B cell (primary cell): Measurements from ENCODE around the gene NCOR1.

- PRO-cap = no peak
- CAGE, long polyA plus RNA = no peak
Observed at GRCh38 chr17:16027718-16028607, 28.3 kb downstream of the TTC19 start.

DNA sequence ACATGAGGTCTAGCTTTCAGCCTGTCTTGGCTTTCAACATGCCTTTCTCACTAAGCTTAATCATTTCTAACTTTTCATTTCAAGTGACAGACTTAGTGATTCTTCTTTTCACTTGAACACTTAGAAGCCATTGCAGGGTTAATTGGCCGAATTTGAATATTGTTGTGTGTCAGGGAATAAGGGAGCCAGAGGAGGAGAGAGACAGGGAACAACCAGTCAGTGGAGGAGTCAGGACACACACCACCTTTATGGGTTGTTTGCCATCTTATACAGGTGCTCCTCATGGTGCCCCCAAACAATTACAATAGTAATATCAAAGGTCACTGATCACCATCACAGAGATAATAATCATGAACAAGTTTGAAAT is 37.3 kb downstream of the TTC19 start:
- PRO-cap = no peak
- CAGE, long polyA plus RNA = no peak

GRCh38 chr17:16126004-16126368 is 89.3 kb downstream of the NCOR1 start:
- PRO-cap = no peak
- CAGE, long polyA plus RNA = no peak

DNA sequence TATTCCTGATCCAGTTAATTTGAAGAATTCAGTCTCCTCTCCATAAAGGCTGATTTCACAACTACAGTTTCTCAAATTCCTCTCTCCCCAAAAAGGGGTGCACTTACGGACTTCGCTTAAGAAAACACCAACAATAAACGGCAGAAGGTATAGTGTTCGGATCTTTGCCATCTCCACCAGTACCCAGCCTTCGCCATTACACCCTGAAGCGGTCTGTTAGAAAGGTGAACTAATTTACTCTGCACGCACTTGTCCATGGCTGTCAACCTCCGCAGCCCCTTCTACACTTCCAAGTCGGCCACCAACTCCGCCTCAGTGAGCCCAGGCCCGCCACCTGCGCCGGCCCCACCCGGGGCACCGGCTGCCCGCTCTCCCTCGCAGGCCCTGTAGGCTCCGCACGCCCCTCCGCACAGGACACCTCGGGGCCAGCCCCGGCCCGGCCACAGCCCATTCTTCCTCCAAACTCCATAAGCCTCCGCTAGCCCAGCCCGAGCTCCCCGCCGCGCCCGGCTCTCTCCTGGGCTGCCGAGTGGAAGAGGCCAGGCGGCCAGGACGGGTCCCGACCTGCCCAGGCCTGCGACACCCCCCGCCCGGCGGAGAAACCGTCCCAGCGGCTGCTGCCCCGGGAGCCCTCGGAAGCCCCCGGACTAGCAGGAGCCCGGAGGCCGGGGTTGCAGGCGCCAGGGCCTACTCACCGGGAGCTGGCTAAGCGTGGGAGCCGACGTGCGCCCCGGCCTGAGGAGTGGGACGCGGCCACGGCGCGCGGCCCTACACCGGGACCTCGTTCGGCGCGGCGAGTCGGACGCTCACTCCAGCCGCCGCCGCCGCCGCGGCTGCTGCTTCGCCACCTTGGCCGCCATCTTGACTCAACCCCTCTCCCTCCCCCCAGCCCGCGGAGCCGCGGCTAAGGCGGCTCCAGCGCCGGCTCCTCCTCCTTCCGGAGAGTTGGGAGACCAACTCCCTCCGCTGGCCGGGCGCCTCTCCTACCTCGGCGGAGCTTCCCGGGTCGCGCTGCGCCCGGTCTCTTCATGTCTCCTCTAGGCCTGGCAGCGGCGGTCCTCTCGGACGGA is at the start of gene NCOR1:
Gene NCOR1, minus strand, starts transcription at position 868 of the 1,070 bp plus-strand sequence.
- PRO-cap = bidirectional peak, plus-strand start at position 450 of the sequence, minus-strand start at position 314 of the sequence; bidirectional peak, plus-strand start at position 984 of the sequence, minus-strand start at position 868 of the sequence
- CAGE, long polyA plus RNA = start-site peak on the minus strand centred at position 748 of the sequence, 69 bp wide, 29 and 22 reads in 2 replicates; start-site peak on the minus strand centred at position 865 of the sequence, 9 bp wide, 64 and 47 reads in 2 replicates

DNA sequence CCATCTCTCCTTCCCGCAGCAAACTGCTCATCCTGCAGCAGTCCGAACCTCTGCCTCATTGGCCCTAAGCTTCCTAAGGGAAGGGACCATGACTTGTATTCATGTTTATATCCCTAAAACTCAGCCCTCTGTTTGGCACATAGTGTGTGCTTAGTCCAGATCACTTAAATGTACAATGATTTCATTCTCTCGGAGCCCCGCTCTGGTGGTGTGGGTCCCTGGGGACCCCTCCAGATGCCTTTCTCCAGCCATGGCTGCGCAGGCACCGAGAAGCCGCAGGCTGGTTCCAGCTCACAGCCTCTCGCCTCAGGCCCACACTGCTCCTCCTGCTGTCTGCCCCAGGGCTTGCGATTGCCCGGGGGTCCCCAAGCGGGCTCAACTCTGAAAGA is 66.4 kb downstream of the CENPV start:
- PRO-cap = bidirectional peak, plus-strand start at position 315 of the sequence, minus-strand start at position 177 of the sequence
- CAGE, long polyA plus RNA = no peak

GRCh38 chr17:16348487-16349080 is 4.7 kb downstream of the CENPV start:
- PRO-cap = no peak
- CAGE, long polyA plus RNA = no peak

- PRO-cap = unidirectional peak, plus-strand start at chr17:16381356; bidirectional peak, plus-strand start at chr17:16381649, minus-strand start at chr17:16381642
- CAGE, long polyA plus RNA = no peak
Observed at GRCh38 chr17:16381239-16382278, 668 bp downstream of the UBB start.

GRCh38 chr17:16443216-16443770 is 27.9 kb downstream of the TRPV2 start:
- PRO-cap = no peak
- CAGE, long polyA plus RNA = no peak

GRCh38 chr17:16478658-16479159 is 13.3 kb downstream of the LRRC75A start:
- PRO-cap = no peak
- CAGE, long polyA plus RNA = no peak

DNA sequence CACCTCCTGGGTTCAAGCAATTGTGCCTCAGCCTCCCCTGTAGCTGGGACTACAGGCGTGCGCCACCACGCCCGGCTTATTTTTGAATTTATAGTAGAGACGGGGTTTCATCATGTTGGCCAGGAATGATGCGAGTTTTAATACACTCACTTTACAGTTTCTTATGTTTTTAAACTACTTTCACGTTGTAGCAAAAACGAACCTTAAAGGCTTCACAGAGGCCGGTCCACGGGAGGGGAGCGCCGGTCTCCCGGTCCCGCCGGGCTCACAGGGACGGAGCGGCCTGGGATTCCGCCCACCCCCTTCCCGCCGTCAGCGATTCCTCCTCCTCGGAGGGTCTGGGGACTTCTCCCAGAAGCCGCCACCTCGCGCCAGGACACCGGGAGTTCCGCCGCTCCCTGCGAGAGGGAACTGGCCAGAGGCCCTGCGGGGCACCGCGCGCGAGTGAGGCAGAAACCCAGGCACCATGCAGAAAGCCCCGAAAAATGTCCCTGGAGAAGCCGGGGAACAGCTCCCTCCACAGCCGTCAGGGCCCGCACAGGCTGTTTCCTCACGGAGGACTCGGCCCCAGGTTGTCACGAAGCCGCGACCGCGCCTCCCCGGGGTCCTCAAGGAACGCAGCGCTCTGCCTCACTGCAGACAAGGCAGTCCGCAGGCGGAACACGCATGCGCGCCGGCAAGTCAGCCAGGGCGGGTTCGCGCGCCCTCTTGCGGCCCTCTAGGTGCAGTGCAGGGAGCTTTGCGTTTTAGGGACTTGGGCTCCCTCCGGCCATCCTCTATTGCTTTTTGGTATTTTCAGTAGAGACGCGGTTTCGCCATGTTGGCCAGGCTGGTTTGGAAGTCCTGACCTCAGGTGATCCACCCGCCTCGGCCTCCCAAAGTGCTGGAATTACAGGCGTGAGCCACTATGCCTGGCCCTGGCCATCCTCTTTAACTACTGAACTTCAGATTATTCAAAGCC is 20.1 kb upstream of the ZNF287 start:
- PRO-cap = no peak
- CAGE, long polyA plus RNA = no peak

DNA sequence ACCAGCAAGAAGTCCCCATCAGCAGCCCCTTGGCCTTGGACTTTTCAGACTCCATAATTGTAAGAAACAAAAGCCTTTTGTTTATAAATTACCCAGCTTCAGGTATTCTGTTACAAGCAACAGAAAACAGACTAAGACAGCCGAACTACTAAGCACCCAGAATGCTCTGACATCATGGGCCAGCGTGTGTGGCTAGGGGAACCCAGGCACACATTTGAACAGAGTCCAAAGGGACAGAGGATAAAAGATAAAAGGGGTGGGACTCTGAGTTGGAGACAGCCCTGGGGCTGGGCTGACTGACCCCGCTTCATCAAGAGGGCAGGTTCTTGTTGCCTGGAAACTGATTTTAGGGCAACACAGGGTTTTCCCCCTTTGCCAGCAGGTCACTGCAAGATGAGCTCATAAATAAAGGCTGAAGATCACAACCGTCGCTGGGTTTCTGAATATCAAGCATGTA is 30.5 kb upstream of the ZNF287 start:
- PRO-cap = no peak
- CAGE, long polyA plus RNA = no peak

DNA sequence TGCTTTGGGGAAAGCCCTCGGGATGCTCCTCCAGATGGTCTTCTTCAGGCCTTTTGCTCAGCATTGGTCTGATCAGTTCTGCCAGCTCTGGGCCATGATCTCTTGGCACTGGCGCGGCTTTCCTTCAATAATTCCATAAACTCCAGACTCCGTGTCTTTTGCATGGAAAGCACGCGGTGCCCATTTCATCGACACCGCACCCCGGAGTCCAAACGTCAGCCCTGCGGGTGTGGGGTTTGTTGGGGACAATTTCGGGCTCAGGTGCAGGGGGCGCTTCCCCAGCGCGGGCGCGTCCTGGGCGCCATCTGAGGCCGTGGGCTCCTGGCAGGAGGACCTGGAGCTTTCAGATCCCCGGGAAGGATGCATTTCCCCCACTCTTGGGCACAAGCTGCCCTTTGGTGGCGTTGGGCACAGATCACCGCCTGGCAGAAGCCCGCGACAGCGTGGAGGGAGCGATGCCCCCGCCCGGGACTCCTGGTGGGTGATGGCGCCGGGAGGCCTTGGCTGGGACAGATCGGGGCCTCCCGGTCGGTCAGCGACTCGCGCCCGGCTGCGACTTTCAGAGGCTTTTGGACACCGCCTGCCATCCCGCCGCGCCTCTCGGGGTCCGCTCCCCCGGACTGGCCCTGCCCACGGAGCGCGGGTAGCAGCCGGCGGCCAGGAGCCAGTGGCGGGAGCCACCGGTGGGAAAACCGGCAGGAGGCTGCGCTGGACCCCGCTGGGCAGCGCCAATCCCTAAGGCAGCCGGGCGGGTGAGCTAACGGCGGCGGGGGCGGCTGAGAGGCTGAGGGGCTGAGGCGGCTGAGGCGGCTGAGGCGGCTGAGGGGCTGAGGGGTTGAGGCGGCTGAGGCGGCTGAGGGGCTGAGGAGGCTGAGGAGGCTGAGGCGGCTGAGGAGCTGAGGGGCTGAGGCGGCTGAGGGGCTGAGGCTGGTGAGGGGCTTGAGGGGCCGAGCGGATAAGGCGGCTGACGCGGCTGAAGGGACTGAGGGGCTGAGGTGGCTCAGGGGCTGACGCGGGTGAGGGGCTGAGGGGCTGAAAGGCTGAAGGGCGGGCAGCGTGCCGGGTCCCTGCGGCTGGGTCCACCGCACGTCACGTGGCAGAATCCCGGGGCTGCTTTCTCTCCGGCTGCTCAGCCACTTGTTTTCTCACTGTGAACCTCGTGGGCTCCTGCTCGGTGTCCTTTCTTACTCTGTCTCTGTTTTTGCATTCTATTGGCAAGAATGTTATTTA is 13.2 kb upstream of the ZNF624 start:
- PRO-cap = no peak
- CAGE, long polyA plus RNA = no peak

DNA sequence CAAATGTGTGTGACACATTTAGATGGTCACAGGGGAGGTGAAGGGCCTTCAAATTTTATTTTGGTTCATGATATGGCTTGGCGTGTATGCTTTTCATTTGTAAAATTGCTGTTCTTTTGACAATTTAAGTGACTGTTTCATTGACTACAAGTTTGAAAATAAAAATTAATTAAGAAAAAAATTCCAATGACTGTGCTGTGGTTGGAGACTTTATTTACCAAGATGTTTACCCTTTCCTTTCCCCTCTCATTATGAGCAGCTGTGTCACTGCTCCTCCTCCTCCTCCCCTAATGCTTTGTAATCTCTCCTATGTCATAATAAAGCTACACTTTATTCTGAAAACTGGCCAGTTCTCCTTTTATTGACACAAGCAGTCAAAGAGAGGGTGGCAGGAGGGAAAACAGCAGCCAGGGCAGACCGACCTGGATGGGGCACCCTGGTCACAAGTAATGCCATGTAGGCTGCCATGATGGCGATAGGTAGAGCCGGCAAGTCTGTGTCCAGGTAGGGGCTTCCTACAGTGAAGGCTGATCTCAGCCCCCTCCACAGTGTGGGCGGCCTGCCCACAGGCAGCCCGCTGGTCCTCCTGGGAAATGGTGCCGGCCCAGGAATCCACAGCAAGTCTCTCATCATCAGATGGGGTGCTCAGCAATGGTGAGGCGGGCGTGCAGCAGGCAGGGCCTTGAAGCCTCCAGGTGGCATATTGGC is 49.2 kb downstream of the TNFRSF13B start:
- PRO-cap = no peak
- CAGE, long polyA plus RNA = no peak

DNA sequence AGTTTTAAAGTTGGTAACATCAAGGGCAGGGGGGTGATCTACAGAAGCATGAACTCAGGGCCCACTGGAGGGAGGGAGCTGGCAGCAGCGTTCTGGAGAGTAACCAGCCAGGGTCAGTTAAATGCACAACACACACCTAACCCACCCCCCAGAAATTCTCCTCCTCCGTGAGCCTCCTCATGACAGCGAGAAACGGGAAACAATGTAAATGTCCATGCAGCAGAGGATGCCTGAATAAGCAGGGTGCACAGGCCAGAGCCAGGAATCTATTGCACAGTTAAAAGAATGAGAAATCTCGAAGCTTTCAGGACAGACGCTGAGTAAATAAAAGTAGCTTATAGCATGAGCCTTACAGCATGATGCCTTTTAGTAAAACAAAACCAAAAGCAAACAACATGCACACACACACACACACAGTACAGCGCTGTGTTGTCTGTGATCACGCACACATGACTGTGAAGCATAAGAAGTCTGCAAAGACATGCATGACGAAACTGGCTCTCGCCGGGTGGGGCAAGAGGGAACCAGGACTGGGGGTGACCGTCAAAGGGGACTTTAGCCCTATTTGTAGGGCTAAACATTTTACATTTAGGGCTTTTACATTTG is 1.7 kb upstream of the TNFRSF13B start:
- PRO-cap = bidirectional peak, plus-strand start at position 482 of the sequence, minus-strand start at position 332 of the sequence
- CAGE, long polyA plus RNA = no peak

GRCh38 chr17:17018487-17019183 is 23.6 kb upstream of the MPRIP start:
- PRO-cap = no peak
- CAGE, long polyA plus RNA = no peak

DNA sequence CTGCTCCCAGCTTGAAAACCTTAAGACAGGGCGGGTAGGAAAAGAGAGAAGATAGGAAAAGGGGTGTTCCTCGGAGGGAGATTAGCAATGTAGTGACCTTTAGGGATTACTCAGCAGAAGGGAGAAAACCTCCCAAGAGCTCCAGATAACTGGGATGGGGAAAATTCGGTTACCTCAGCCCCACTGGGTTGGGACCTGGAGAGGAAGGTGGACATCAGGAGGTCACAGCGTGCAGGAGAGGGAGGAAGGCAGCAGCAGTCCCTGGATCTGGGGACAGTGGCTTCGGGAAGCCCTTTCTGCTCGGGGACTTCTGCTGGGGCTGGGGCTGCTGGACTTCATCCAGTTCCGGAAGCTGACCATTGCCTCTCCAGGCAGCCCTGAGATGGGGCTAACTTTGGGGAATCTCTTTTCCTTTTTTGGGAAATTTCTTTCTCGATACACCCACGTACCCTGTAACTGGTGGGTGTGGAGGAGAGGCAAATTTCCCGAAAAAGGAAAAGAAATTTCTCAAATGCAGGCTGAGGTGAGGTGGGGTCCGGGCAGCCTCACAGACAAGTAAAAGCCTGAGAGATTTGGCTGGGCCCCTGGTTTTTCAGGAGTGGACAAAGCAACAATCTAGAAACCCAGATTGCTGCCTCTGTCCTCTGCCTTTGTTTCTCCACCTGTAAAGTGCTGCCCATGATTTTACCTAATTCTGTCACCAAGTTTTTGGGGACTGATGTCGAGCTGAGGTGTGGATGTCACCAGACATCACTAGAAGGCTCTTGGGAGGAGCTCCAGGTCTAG is 39.3 kb downstream of the MPRIP start:
- PRO-cap = no peak
- CAGE, long polyA plus RNA = no peak

- PRO-cap = no peak
- CAGE, long polyA plus RNA = no peak
Observed at GRCh38 chr17:17086117-17087072, 44.1 kb downstream of the MPRIP start.

GRCh38 chr17:17109545-17110312 is 67.5 kb downstream of the MPRIP start:
- PRO-cap = no peak
- CAGE, long polyA plus RNA = no peak

- PRO-cap = no peak
- CAGE, long polyA plus RNA = no peak
Observed at GRCh38 chr17:17119053-17120009, 77.1 kb downstream of the MPRIP start.

GRCh38 chr17:17169803-17170481 is 36.2 kb downstream of the PLD6 start:
- PRO-cap = no peak
- CAGE, long polyA plus RNA = no peak